Renal cortical epithelial cell (primary cell): ENCODE measurements around a stretch of chr17.

GRCh38 chr17:21291708-21292421, 7.4 kb downstream of the MAP2K3 start:
- RRBS: no CpG with 5 or more reads among the region's 15 CpGs

- RRBS: no CpG with 5 or more reads among the region's 10 CpGs
These were observed 15.8 kb downstream of the MAP2K3 start for GRCh38 chr17:21300213-21300717.

GRCh38 chr17:21304225-21304672, 19.7 kb downstream of the MAP2K3 start:
- RRBS: 97% methylated on average over 5 of the region's 11 CpGs

DNA sequence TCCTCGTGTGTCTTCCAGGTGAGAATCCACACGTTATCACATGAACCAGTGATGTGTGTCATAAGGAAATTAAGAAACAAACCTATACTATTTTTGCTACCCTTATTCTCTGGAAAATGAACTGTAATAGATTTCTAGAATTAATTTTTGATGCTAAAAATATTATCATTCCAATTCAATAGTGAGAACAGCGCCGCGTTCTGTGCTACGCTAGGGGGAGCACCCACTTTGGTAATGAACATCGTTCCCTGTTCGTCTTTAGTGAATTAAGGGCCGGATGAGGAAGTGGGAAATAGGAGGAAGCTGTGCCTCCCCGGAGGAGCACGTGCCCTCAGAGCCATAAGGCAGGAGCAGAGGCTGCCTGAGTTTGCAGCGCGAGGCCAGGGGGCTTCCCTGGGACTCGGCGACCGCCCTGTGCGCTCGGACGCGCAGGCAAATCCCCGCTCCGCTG, 76.1 kb downstream of the KCNJ12 start:
- RRBS: no CpG with 5 or more reads among the region's 22 CpGs

DNA sequence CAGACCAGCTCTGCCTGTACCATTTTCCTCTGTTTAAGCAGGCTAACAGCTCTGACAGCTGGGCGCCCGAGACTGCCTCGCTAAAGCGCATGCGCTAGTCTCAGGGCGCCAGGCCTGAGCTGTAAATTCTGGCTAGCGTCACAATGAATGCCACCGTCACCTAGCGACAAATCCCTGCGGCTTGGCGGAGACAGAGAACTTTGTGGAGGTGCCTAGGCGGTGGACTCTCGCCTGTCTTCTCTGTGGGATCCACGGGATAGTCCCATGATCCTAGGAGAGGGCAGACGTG, 573.9 kb downstream of the KCNJ18 start:
- RRBS: no CpG with 5 or more reads among the region's 15 CpGs

DNA sequence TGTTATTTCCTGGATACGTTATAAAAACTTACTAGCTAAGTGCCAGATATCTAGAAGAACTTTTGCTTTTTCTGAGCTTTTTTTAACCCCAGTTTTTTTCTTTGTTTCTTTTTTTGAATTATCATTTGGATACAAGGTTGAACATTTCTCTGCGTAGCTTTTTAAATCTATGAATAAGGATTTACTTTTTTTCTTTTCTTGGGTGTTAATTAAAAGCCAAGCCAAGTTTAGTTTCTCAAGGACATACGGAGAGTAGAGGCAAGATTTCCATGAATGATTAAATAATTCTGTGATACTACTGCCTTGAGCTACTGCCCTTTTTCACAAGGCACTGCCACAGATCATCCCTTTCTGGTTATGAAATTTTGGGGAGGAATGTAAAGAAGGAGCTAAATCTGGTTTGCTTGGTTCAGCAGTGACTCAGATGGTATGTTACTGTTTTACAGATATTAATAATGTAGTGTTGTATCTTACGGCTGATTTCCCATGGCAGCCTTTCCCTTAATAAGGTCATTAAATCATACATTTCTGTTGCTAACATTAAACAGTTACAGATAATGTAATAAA, 2.4 kb downstream of the WSB1 start:
- RRBS: no CpG with 5 or more reads among the region's 4 CpGs

GRCh38 chr17:27302995-27303901, 9.3 kb downstream of the WSB1 start:
- RRBS: no CpG with 5 or more reads among the region's 7 CpGs

- RRBS: no CpG with 5 or more reads among the region's 14 CpGs
These were observed 10.3 kb downstream of the KSR1 start for GRCh38 chr17:27466345-27467187.

DNA sequence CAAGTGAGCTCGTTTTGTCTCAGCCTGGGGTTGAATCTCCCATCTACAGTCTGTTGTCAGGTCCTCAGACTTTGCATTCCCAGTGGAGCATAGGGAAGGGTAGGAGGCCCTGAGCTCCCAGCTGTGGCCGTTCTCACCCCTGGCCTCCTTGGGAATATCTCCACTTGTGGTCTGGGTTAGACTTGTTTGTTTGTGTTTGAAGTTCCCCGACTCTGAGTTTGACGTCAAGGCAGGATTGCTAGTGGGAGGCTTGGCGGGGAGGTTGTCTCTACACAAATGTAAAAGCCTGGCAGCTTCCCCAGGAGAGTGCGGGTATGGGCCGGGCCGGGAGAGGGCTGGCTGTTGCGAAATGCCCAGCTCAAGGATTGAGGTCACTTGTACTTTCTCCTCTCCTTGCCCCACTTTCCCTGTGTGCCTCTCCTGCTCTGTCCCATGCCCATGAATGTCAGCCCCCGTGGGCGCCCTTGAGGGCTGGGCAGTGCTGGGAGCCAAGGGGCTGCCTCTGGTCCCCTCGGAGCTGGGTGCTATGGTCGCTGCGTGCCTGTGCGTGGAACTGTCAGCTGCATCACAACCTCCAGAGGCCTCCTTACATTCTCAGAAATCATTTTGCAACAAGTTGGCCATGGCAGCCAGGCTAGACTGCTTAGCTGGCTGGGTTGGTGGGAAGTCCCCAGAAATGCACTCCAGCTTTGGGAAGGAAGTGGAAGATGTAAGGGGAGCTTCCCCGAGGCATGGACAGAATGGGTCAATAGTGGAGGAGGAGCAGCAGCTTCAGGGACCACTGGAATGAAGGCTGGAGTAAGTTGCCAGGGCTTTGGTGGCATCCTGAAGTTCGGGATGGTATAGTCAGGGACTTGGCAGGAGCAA, 84.3 kb downstream of the KSR1 start:
- RRBS: no CpG with 5 or more reads among the region's 17 CpGs

GRCh38 chr17:27559385-27560459, 71.3 kb upstream of the LGALS9 start:
- RRBS: 84% methylated on average over 3 of the region's 23 CpGs

GRCh38 chr17:27577851-27578389, 53.1 kb upstream of the LGALS9 start:
- RRBS: no CpG with 5 or more reads among the region's 7 CpGs

GRCh38 chr17:27631778-27631963, 683 bp downstream of the LGALS9 start:
- RRBS: no CpG with 5 or more reads among the region's 1 CpG

DNA sequence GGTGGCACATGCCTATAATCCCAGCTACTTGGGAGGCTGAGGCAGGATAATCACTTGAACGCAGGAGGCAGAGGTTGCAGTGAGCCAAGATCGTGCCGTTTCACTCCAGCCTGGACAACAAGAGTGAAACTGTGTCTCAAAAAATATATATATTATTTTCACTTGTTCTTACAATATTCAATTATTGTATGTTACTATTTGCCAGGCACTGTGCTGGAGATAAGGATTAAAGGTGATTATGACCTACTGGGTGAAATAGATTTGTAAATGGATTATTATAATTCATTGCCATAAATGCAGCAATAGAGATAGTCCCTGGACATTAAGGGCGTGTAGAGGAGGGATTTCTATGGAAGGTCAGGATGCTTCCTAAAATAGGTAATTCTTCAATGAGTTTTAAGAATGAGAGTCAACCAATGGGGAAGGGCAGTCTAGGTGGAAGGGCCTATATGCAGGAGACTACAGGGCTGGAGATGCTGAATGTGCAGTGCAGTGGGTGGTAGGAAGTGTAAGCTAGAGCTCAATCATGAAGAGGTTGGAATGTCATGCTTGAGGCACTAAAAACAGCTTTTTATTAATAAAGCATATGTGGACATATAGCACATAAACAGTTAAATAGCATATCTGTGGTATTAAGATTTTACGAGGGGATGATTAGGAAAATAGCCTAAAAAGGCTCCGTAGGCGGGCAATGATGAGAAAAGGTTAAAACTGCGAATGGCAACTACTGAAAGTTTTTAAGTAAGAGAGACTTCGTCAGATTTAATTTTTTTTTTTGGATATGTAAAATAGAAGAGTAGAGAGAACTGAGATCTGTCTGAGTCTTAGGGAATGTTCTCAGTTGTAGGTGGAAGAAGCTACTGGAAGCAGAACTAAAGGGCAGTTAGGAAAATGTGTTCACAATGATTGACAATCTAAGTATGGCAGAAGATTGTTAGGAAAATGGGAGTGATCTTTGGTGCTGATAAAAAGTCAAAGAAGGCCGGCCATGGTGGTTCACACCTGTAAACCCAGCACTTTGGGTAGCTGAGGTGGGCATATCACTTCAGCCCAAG, 7.7 kb downstream of the NLK start:
- RRBS: no CpG with 5 or more reads among the region's 10 CpGs

DNA sequence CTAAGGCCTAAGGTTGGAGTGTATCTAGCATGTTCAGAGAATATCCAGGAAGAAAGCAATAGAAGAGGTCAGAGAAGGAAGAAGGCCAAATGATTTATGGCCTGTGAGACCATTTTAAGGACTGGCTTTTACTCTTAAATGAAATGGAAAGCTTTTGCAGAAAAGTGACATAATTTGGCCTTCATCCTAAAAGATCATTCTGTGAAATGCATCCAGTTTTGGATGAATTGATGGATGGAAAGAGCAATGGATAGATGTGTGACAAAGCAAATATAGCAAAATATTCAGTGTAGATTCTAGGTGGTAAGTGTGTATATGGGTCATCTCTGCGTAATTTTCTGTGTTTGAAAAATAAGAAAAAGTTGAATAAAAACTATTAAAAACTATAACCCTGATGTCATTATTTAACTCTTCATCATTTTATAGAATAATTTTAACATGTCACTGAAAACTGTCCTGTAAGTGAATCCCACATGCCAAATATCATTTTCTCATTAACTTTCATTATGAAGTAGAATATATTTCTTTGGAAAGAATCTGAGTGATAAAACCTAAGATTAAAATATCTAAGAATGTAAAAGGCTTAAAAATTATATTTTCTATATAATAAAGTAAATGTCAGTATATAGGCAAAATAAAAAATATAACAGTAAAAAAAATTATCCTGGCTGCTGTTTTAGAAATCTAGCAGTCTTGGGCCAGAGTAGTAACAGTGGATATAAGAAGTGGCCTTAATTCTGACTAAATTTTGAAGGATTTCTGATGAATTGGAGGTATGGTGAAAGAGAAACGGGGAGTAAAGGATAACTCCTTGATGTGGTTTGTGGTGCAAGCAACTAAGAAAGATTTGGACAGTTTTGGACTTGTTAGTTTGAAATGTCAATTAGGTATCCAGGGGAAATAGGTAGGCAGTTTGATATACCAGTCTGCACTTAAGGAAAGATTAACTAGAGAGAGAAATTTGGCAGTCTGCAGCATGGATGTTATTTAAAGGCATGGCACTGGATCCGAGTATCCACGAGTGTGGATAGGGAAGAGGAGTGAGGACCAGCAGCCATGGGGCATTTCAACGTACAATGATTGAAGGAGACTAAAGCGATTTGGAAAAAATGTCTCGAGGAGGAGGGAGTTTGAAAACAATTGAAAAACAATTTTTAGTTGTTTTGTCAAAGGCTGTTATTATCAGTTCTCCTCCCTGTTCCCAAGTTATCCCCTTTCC, 117.1 kb downstream of the NLK start:
- RRBS: no CpG with 5 or more reads among the region's 7 CpGs

- RRBS: no CpG with 5 or more reads among the region's 3 CpGs
These were observed 3.3 kb downstream of the IFT20 start for GRCh38 chr17:28331979-28332323.

DNA sequence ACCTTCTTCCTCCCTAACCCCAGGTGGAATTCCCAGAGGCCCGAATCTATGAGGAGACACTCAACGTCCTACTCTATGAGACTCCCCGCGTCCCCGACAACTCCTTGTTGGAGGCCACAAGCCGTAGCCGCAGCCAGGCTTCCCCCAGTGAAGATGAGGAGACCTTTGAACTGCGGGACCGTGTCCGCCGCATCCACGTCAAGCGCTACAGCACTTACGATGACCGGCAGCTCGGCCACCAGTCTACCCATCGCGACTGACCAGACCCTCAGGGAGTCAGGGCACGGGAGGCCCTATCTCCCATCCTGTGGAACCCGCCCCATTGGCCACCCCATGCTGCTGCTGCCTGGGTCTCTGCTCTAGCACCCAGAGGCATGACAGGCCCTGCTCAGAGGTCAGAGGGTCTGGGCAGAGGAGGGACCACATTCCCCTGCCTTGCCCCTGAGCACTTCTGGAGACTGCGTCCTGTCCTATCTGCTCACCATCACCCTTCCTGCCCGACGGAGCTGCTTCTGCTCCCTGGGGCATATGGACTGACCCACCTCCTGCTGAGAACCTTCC, 8.9 kb downstream of the TNFAIP1 start:
- RRBS: no CpG with 5 or more reads among the region's 23 CpGs

DNA sequence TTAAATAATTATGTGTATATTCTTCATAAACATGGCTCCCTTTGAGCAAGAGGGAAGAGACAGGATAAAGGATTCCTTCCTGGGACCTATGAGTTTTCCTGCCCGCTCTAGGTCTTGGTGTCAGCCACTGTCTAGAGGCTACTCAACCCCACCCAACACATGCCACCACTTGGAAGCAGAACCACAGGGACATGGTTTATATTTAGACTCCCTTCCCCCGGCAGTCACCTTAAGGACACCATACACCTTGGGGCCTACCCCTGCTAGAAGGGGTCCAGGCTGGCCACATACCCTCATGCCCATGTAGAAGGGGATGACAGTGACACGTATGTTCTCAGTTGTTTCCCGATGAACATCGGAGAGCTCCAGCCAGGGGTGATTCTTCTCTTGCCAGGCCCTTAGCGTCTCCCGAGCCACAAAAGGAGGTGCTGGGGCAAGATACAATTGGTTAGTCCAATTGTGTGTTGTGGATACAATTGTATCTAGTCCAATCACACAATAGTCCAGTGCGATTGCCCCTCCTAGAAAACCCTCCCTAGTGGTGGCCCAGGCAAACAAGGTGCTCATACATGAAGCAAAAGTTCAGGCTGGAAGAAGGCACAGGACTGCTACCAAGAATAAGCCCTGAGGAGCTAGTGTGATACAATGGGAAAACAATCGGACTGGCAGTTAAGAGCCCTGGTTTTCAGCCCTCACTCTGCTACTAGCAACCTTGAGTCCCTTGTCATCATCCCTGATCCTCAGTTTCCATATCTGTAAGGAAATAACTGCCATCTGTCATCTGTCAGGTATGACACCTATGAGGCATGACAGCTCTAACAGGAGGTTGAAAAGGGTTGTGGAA, 5.7 kb downstream of the POLDIP2 start:
- RRBS: no CpG with 5 or more reads among the region's 9 CpGs

DNA sequence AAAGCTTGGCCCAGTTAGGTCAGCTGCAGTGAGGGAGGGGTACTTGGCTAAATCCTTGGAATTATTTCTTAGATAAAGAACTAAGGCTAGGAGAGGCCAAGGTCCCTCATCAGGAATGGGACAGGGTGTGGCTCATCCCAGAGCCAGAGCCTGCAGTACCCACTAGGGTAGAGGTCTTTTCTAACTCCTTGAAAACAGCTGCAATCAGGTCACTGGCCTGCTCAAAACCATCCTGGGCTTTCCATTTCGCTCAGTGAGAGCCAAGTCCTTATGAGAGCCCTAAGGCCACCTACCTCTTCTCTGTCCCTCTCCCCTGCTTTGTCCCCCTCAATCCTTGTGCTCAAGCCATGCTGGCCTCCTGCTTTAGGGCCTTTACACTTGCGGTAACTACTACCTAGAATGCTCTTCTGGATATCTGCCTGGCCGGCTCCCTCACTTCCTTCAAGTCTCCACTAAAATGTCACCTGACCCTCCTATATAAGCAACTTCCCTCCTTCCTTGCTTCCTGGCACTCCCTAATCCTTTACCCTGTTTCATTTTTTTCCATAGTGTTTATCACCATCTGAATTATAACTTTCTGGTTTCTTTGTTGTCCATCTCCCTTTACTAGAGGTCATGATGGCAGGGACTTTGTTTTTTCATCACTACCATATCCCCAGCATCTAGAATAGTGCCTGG, 2.2 kb upstream of the SLC46A1 start:
- RRBS: no CpG with 5 or more reads among the region's 3 CpGs

DNA sequence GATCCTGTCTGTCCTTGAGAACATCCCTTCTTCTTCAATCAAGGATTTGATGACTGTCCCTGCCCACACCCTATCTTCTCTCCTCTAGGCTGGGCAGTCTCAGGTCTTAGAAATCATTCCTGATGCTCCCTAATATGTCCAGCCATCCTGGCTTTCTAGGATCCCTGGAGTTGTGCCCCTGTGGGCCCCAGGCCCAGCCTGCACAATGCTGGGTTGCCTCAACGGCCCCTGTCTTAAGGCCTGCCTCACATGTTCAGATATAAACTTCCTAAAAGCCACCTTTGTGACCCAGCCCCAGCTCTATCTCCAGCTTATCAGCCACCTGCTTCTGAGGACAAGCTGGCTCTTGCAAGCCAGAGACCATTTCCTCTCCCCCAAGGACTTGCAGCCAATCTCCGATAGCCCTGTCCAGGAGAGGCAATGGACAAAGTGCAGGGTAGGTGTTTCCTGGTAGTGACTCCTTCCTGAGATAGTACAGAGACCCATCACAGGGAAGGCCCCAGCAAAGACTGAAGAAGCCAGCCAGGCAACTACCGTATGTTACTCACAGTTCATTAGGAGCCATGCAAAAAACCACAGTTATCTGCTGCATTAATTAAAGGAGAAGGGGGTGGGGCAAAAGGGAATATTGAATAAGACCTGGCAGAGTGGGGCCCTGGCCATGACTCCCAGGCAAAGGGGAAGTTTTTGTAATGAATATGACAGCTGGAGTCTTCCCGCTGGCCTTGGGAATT, 2.7 kb upstream of the SLC13A2 start:
- RRBS: no CpG with 5 or more reads among the region's 4 CpGs

GRCh38 chr17:28549623-28550518, 2.6 kb downstream of the UNC119 start:
- RRBS: no CpG with 5 or more reads among the region's 5 CpGs